Colic lymph node (tissue), 1 donor: ENCODE results near the genes CLEC12A, CLEC1B and KLRC2.

GRCh38 chr12:9283478-9284176 is 75.4 kb upstream of the PZP start:
- PRO-cap: no peak

GRCh38 chr12:9364027-9365417 is 156.3 kb upstream of the PZP start:
- PRO-cap: no peak

DNA sequence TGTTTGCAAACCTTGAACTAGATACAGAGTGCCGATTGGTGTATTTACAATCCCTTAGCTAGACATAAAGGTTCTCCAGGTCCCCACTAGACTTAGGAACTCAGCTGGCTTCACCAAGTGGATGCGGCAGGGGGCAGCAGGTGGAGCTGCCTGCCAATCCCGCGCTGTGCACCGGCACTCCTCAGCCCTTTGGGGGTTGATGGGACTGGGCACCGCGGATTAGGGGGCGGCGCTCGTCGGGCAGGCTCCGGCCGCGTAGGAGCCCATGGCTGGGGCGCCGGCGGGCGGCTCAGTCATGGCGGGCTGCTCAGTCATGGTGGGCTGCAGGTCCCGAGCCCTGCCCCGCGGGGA is 157.5 kb downstream of the KLRB1 start:
- PRO-cap: no peak

- PRO-cap: no peak
Observed at GRCh38 chr12:9570485-9571046, 37.1 kb downstream of the KLRB1 start.

DNA sequence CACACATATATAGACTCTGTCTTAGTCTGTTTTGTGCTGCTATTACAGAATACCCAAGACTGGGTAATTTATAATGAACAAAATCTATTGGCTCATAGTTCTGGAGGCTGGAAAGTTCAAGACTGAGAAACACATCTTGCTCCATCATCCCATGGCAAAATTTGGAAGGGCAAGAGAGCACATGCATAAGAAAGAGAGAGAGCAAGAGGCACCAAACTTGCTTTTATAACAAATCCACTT is 2.4 kb downstream of the CLEC2D start:
- PRO-cap: unidirectional peak, plus-strand start at position 161 of the sequence

GRCh38 chr12:9702057-9702851 is 32.7 kb downstream of the CLEC2D start:
- PRO-cap: bidirectional peak, plus-strand start at chr12:9702525, minus-strand start at chr12:9702344

- PRO-cap: bidirectional peak, plus-strand start at chr12:9731635, minus-strand start at chr12:9731507
Observed at GRCh38 chr12:9731286-9731787, 29.4 kb downstream of the CD69 start.

DNA sequence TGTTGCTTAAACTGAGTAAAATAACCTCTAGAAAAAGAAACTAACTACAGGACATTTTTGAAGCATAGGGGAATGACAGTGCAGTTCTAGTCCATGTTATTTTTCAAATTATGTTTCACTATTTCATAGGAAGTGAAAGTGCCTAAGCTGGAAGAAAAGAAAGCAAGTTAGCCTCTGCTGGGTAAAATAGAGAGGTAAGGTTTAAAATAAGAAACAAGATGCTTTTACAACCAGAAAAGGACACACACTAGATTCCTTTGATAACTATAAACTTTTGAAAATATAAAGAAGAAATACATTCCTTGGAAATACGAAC is 28.9 kb downstream of the CD69 start:
- PRO-cap: bidirectional peak, plus-strand start at position 126 of the sequence, minus-strand start at position 110 of the sequence

DNA sequence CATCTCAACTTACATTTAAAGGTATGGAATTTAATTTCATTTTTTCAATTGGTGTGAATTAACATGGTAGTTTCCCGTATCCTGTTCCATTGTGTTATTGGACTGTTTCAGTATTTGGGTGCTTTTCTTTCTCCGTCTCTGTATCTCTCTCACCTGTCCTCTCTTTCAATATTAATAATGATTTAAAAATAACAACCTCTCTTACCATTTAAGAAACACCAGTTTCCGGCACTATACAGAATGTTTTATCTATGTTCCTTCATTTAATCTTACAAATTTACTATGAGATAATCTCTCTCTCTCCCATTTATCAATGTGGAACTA is 290 bp downstream of the KLRF1 start:
- PRO-cap: no peak

DNA sequence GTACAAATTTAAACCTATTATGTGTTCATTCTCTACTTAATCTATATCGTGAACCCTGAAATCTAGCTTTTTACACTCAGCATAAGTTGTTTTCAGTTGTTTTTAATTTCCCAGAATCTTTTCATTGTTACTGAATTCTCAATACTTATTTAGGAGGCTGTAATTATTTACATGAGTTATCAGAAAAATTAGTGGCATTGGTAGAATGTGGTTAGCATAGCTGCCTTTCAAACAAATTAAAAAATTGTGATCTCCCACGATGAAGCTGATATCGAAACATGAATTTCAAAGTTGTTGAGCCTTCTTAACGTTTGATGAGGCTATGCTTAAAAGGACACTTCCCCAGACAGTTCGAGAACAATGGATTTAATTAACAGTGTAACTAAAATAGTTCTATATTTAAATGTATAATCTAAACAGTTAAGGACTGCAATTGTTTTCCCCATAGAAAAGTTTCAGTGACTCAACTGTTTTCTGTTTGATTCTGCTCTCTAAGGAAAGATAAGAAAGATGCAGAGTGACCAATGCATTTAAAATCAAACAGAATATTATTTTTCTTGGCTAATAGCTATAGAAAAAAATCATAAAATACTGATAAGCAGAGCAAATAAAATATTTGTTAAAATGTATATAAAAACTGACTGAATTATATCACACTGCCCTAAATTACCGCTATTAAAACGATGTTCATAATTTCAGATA is 1.6 kb downstream of the CLEC2B start:
- PRO-cap: bidirectional peak, plus-strand start at position 307 of the sequence, minus-strand start at position 280 of the sequence; unidirectional peak, plus-strand start at position 307 of the sequence

GRCh38 chr12:9964999-9965546 is 6.1 kb upstream of the CLEC12A start:
- PRO-cap: no peak

DNA sequence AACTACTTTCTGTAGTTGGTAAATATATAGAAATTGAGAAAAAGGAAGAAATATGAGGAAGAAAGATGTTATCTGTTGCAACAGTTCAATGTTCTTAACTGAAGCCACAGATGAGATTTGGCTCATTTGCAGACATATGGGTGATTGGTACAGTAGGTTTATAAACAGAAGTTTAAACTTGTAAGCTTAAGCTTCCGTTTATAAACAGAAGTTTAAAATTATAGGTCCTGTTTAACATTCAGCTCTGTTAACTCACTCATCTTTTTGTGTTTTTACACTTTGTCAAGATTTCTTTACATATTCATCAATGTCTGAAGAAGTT is at the start of gene CLEC12A:
TSS of gene CLEC12A (plus strand) at position 120 of the 322 bp plus-strand sequence.
- PRO-cap: no peak

- PRO-cap: no peak
Observed at GRCh38 chr12:9998972-9999432, at the start of gene CLEC1B. TSS of gene CLEC1B (minus strand) at chr12:9999121.

GRCh38 chr12:10052215-10052925 is 21.9 kb downstream of the CLEC9A start:
- PRO-cap: no peak

DNA sequence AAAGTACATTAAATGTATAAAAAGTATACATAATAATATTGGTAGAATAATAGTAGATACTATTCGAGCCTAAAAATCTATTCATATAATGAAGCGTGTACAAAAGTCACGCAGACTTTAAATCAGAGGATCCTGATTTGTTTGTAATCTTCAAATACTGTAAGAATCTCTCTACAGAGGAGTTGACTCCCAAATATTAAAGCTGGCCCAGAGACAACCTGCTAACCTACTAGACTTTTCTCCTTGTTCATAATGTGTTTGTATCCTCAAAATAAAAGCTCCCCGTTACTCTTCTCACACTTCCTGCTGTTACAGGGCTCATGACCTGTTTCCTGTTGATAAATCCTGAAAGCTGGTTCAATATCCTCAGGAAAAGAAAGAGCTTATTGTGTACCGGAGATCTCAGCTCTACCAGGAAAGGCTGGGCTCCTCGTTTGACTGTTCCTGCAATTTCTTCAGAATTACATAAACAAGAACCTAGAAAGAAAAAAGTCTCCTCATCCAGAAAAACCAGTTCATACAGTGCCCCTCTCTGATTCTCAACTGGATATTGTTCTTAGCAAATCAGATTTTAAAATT is 30.9 kb downstream of the CLEC1A start:
- PRO-cap: bidirectional peak, plus-strand start at position 506 of the sequence, minus-strand start at position 245 of the sequence

DNA sequence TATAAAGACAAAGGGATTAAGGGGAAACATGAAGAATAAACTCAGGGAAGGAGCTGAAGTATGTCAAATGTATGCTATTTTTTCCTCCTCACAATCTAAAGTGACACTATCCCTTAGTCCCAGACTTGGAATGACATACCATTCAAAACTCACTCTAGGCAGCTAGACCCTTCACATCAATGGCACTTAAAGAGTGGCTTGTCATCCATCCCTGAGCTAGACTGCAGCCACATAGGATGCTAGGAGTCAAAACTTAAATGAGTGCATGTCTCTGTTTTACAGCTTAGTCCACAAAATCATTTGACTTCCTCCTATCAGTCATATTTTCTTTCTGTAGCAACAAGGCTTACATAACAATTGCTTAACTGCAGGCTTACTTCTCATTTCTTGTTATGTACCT is 30.3 kb downstream of the CLEC1A start:
- PRO-cap: no peak

GRCh38 chr12:10089034-10089323 is 9.8 kb downstream of the CLEC1A start:
- PRO-cap: no peak

DNA sequence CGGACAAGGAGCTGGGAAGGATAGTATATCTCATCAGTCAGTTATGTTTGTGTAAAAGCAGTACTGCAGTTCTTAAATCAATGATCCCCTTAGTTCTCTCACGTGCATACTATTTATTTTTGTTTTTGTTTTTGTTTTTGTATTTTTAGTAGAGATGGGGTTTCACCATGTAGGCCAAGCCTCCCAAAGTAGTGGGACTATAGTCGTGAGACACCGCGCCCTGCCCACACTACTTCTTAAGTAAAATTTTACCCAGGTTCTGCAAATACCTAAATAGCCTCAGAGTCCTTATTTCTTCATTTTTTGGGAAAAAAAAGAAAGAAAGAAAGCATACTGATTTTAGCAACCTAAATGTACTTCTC is 11.0 kb downstream of the OLR1 start:
- PRO-cap: no peak

- PRO-cap: no peak
Observed at GRCh38 chr12:10394309-10395174, 4.7 kb upstream of the KLRK1 start.

- PRO-cap: unidirectional peak, minus-strand start at chr12:10435960
Observed at GRCh38 chr12:10435672-10436234, at the start of gene KLRC2. TSS of gene KLRC2 (minus strand) at chr12:10436010.